Right atrium auricular region (tissue), 2 donors: ENCODE data around the genes RASL12, DIS3L and ZWILCH.

GRCh38 chr15:65067407-65067630 is 472 bp downstream of the RASL12 start:
- PRO-cap, result no peak
- RAMPAGE, long total RNA, 2 experiments, result no peak in any of the 2 experiments

DNA sequence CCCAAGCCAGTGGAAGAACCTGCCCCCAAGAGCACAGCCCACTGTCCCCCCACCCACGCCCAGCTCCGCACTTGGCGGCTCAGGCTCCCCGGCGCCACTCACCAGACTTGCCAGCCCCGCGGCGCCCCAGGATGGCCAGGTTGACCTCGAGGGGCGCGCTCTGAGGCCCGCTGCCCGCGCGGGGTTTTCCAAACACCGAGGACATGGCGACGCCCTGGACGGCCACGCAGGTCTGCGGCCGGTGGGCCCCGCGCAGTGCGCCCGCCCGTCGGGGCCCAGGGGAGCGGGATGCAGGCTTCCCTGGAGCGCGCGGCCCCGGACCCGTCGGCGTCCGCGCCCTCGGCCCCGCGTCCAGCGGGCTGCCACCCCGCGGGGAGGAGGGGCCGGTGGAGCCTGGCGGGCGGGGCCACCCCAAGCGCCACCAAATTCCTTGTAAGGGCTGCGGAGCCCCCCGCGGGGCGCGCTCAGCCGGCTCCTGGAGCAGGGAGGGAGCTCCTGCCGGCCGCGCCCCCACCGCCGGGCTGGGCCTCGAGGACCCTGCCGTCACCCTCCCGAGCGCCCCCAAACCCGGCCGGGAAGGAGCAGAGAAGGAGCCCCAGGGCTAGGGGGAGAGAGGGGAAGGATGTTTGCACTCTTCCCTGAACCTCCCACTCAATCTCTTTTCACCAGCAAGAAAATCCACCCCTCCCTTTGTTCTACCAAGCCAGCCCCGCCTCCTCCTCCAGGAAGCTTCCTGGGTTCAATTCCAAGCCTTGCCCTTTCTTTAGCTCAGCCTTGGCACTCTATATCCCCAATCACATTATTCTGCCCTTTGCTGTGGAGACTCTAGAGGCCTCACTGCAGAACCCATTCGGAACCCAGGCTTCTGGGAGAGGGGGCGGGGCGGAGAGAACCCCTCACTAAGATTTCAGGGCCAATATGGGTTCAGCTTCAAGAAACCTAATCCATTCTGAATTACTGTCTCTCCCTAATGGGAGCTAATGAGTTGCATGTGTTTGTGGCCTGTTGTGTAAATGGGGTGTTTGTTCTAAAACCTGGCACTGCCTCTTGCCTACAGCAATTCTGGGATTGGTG is at the start of gene RASL12:
RASL12 (minus strand) TSS at position 361 of the 1,074 bp plus-strand sequence.
- PRO-cap, result bidirectional peak, plus-strand start at position 564 of the sequence, minus-strand start at position 361 of the sequence; unidirectional peak, minus-strand start at position 663 of the sequence
- RAMPAGE, long total RNA, 2 experiments, result no peak in any of the 2 experiments

GRCh38 chr15:65069287-65069829 is 1.6 kb upstream of the RASL12 start:
- PRO-cap, result unidirectional peak, minus-strand start at chr15:65069519
- RAMPAGE, long total RNA, 2 experiments, result no peak in any of the 2 experiments

DNA sequence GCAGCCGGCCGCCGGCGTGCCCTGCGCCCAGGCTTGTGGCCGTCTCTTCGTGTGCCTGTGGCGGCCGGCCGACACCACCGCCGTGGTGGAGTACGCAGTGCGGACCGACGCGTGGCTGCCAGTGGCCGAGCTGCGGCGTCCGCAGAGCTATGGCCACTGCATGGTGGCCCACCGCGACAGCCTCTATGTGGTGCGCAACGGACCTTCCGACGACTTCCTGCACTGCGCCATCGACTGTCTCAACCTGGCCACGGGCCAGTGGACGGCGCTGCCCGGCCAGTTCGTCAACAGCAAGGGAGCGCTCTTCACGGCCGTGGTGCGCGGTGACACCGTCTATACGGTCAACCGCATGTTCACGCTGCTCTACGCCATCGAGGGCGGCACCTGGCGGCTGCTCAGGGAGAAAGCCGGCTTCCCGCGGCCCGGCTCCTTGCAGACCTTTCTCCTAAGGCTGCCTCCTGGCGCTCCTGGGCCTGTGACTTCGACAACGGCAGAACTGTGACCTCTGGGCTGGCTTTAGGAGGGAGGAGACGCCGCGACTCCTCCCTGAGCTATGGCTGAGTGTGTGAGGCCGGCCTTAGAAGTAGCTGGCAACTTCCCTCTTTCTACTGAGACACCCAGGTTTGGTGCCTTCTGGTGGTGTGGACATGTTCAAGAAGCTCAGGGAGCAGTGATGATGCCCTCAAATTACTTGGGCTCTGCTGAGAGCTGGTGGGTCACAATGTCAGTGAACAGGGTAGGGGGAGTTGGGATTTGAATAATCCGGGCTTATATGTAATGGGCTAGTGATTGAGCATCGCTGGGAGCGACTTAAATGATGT is 1.4 kb downstream of the KBTBD13 start:
- PRO-cap, result no peak
- RAMPAGE, long total RNA, 2 experiments, result no peak in any of the 2 experiments

DNA sequence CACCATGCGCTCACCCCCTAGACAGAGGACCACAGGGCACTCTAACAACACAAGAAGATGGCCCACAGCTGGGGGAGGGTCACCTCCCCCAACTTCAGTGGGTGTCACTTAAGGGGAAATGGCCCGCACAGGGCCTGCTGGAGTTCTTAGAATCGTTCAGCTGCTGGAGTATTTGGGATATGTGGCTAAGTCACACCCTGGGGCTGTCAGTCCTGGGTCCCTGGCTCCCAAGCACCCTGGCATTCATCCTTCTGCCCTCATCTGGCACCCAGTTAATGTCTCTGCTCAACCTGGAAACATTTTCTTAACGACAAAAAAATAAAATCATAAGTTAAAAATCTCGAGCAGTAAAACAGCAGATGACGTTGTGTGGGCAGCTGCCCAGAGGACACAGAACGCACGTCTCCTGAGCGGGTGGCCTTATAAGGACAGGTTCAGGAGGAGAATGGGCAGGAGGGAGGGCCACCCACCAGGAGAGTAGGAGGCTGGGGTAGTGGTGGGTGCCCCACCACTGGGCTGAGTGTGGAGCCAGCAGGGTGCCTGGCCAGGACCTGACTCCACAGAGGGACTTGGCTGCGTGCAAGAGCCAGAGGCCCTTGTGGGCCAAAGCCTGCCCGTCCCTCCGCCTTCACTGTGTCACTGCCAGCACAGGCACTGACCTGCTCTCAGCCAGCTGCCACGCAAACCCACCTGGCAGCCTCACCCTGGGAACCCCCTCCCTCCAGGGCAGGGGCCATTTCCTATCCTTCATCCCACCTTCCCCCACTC is 11.5 kb downstream of the KBTBD13 start:
- PRO-cap, result bidirectional peak, plus-strand start at position 519 of the sequence, minus-strand start at position 633 of the sequence
- RAMPAGE, long total RNA, 2 experiments, result no peak in any of the 2 experiments

- PRO-cap, result no peak
- RAMPAGE, long total RNA, 2 experiments, result no peak in any of the 2 experiments
These were observed 13.7 kb downstream of the CLPX start for GRCh38 chr15:65171317-65171940.

GRCh38 chr15:65274091-65274487 is 12.6 kb downstream of the PARP16 start:
- PRO-cap, result no peak
- RAMPAGE, long total RNA, 2 experiments, result no peak in any of the 2 experiments

DNA sequence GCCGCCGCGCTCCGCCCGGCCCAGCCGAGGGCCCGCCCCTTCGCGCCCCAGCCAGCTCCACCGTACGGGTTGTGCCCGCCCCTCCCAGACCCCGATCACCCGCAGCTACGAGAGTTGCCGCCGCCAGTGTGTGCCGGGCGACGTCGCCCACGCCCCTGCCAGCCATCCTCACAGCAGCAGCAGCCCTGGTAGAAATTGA is 217 bp upstream of the PARP16 start:
- PRO-cap, result bidirectional peak, plus-strand start at position 87 of the sequence, minus-strand start outside the sequence
- RAMPAGE, long total RNA, 2 experiments, result no peak in any of the 2 experiments

DNA sequence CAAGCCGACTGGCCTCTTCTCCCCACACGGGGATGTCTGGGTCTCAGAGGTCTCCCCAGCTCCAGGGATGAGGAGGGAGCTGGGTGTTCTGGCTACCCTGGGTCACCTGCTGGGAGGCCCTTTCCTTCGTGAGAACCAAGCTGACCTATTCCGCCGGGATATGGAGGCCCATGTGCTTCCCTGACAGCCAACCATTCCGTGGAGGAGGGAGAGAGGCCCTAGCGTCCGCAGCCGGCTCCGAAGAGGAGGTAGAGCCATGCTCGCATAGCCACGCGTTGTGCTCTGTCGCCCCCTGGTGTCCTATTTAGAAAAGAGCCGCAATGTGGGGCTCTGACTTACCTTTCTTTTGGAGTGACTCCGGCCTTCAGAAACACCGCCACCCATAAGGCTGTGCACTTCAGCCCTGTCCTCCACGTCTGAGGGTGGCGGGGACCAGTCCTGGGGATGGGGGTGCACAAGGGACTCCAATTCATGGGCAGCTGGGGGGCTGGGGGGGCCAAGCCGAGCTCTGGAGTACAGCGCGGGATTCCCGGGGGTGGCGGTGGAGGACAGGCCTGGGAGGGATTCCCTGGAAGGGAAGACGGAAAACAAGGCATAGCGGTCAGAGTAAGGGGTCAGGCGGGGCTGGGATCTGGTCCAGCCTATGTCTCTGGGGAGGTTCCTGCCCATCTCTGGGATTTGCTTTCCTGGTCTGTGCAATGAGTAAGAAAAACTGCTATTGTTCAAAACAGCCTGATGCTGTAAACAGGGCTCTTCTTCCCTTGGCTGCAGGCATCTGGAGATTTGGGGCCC is 7.9 kb upstream of the IGDCC3 start:
- PRO-cap, result no peak
- RAMPAGE, long total RNA, 2 experiments, result no peak in any of the 2 experiments

- PRO-cap, result no peak
- RAMPAGE, long total RNA, 2 experiments, result no peak in any of the 2 experiments
These were observed 32.1 kb downstream of the INTS14 start for GRCh38 chr15:65578626-65579474.

- PRO-cap, result no peak
- RAMPAGE, long total RNA, 2 experiments, result no peak in any of the 2 experiments
These were observed 19.3 kb downstream of the DENND4A start for GRCh38 chr15:65772865-65773198.

- PRO-cap, result no peak
- RAMPAGE, long total RNA, 2 experiments, result no peak in any of the 2 experiments
These were observed 36.5 kb upstream of the RAB11A start for GRCh38 chr15:65832491-65833479.

- PRO-cap, result unidirectional peak, minus-strand start at chr15:65870438; bidirectional peak, plus-strand start at chr15:65870926, minus-strand start at chr15:65870581
- RAMPAGE, long total RNA, 2 experiments, result no peak in any of the 2 experiments
These were observed 1.0 kb downstream of the RAB11A start for GRCh38 chr15:65870120-65870874.

- PRO-cap, result no peak
- RAMPAGE, long total RNA, 2 experiments, result no peak in any of the 2 experiments
These were observed 101.8 kb downstream of the RAB11A start for GRCh38 chr15:65970884-65971659.

- PRO-cap, result bidirectional peak, plus-strand start at chr15:66293604, minus-strand start at chr15:66293490; bidirectional peak, plus-strand start at chr15:66293835, minus-strand start at chr15:66293708
- RAMPAGE, long total RNA, 2 experiments, result start-site peak on the plus strand in 2 of 2 experiments, at chr15:66293552-66293623 at its widest, 203 to 294 reads per replicate
These were observed at the start of gene DIS3L for GRCh38 chr15:66293092-66293772. Gene DIS3L (plus strand): TSS chr15:66293568.

GRCh38 chr15:66504986-66505823 is at the start of gene ZWILCH:
Gene ZWILCH (plus strand): TSS chr15:66505326.
- PRO-cap, result bidirectional peak, plus-strand start at chr15:66505131, minus-strand start at chr15:66504833; unidirectional peak, plus-strand start at chr15:66505326
- RAMPAGE, long total RNA, 2 experiments, result start-site peak on the plus strand in 2 of 2 experiments, at chr15:66505135-66505332 at its widest, 9 to 19 reads per replicate

DNA sequence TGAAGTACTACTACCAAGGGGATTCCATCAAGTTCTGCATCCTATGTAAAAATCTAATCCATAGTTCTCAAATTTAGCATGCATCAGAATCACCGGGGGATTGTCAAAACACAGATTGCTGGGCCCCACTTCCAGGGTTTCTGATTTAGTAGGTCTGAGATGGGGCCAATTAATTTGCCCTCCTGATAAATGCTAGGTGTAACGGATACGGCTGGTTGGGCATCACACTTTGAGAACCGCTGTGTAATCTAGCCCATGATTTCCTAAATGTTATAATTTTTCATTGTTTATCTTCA is 725 bp downstream of the ZWILCH start:
- PRO-cap, result no peak
- RAMPAGE, long total RNA, 2 experiments, result no peak in any of the 2 experiments

DNA sequence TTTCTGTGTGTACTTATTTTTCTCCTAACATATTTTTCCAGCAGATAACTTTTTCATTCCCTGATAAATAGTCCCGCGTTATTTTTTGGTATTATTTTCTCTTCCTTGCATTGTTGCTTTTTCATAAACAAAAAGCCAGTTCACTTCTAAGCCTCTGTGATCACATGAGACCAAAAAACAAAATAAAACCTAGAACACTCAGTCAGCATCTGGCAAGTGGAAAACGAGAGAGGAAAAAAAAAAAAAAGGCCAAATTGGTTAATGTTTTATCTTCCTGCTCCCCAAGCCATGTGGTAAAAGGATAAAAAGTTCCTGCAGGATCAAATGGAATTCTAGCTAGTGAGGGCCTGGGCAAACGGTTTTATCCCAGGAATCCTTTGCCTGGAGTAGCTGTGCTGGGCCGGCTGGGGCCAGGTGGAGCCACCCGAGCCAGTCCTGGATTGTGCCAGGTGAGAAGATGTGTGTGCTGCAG is 13.1 kb downstream of the SMAD6 start:
- PRO-cap, result no peak
- RAMPAGE, long total RNA, 2 experiments, result no peak in any of the 2 experiments

GRCh38 chr15:66763228-66763651 is 61.2 kb downstream of the SMAD6 start:
- PRO-cap, result unidirectional peak, plus-strand start at chr15:66763552
- RAMPAGE, long total RNA, 2 experiments, result no peak in any of the 2 experiments

GRCh38 chr15:66841837-66842697 is 140.0 kb downstream of the SMAD6 start:
- PRO-cap, result bidirectional peak, plus-strand start at chr15:66842588, minus-strand start at chr15:66842423
- RAMPAGE, long total RNA, 2 experiments, result no peak in any of the 2 experiments